ENCODE results near the genes ACSM6, ZNF518A and DNTT.

GRCh38 chr10:95193977-95194473, at the start of gene ACSM6:
ACSM6 (plus strand) TSS chr10:95194238.
- RRBS, result no CpG with 5 or more reads among the region's 1 CpG

DNA sequence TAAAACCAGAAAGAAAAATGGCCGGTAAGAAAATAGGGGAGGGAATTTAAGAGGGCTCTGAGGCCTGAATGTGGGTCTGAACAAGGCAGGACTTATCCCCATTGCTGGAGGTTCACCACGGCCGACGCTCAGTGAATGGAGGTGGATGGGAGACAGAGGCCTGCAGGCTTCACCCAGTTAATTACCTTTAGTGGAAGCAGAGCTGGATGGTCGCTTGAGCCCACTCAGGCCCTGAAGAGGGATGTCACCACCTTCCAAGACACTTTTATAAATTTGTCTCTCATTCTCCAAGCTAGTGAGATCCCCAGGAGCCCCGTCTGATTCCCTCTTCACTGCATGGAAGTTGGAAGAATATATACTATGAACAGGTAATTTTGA, 66.6 kb upstream of the PDLIM1 start:
- RRBS, result no CpG with 5 or more reads among the region's 6 CpGs

DNA sequence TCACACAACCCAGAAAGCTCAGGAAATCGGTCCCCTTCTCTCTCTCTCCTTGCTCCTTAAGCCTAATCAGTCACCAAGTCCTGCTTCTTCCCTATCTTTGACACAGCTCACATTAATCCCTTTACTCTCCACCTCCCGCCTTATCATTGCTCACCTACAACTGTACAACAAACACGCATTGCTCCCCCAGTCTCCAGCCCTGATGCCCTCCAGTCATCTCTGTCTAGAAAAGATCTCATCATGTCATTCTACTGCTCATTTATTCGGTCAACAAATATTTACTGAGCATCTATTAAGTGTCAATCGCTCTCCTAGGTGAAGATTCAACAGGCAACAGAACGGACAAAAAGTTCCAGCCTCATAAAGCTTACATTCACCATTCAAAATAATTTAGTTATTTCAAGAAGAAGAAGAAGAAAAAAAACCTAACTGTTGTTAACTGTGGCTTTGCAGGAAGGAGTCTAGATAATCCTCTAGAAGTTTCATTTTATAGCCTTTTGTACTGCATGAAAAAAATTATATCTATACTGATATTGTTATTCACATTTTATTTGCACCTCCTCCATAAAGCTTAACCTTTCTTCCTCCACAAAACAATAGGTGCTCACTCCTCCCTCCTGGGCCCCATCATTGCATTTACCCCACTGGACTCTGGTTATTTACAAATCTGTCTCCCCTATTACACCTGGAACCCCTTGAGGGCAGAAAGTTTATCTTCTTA, 71.9 kb upstream of the PDLIM1 start:
- RRBS, result no CpG with 5 or more reads among the region's 6 CpGs

- RRBS, result no CpG with 5 or more reads among the region's 2 CpGs
These were observed 118.2 kb upstream of the PDLIM1 start for GRCh38 chr10:95408893-95409542.

DNA sequence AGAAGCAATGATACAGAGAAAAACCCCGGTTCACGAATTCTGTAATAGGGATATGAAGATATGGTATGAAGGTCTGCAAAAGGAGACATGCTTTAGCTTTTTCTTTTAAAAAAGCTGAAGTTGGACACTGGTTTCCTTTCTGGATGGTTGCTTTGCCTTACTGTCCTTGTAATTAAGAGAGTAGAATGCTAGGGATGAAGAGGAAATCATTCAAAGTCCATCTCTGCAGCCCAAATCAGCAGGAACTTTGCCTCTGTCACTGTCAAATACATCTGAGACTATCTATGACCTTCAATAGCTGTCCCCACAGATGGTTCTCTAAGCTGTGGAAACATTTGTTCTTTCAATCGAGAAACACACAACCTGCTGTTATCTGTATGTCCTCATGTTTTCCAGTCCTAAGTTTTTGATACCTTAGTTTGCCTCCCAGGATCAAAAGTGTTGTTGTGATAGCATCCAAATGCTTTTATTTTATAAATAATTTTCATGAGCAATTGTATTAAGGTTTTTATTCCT, 117.5 kb downstream of the SORBS1 start:
- RRBS, result no CpG with 5 or more reads among the region's 3 CpGs

DNA sequence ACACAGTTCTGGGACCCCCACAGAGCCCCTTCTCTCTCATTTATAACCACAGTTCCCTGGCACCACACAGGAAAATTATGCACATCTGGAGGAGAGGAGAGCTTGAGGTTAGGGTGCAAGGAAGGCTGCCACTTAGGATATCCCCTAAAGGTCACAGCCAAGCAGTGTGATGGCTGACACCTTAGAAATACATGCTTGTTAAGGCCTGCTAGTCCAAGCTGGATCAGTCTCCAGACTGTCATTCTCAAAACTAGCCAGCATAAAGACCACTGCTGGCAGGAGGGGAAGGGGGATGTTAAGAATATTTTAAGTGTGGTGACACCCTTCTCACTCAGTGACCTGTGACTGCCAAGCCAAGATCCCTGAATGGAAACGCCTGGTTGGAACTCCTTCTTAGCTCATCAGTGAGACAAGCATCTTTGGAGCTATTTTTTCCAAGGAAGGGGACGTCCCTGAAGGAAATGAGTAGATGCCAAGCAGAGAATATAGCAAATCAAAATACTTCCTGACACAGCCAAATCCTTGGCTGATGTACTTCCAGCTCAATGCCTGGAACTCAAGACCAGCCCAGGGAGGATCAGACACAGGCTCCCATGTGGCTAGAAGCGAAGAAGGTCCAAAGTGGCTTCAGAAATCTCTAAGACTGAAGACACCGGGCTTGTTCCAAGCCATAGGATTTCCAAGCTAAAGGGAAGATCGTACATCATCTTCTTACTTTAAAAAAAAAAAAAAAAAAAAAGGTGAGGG, 82.3 kb downstream of the SORBS1 start:
- RRBS, result no CpG with 5 or more reads among the region's 5 CpGs

DNA sequence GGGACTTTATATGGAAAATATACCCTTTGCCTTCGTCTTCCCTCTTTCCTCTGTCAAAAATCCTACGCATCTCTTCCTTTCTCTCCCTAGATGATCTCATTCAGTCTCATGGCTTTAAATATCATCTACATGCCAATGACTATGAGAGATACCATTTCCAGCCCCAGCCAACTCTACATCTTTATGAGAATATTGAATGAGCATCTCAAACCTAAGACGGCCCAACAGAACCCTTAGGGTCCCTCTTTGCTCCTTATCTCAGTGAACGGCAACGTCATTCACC, 72.8 kb downstream of the SORBS1 start:
- RRBS, result no CpG with 5 or more reads among the region's 5 CpGs

DNA sequence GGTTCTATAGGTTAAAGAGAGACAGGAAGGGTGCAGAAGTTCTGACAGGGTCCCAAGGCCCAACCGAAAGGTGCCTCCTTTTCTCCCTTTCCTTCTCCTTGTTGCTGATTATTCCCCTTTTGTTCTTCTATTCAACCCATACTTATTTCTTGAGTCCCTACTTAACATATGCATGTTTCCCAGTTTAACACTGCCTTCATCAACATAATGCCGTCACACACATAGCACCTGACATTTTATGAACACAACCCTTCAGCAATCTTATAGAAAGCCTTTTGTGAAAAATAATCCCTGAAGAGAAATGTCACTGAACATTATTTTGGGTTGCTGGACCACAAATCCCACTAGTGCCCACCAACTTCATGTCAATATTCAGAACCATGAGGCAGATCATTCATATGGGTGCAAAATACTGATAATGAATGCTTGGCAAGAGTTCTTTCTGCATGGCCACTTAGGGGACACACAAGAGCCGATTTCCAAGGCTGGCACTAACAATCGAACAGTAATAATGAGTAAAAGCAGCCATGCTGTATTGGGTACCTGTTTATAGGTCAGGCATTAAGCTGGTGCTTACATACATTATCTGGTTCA, 38.9 kb downstream of the SORBS1 start:
- RRBS, result no CpG with 5 or more reads among the region's 4 CpGs

DNA sequence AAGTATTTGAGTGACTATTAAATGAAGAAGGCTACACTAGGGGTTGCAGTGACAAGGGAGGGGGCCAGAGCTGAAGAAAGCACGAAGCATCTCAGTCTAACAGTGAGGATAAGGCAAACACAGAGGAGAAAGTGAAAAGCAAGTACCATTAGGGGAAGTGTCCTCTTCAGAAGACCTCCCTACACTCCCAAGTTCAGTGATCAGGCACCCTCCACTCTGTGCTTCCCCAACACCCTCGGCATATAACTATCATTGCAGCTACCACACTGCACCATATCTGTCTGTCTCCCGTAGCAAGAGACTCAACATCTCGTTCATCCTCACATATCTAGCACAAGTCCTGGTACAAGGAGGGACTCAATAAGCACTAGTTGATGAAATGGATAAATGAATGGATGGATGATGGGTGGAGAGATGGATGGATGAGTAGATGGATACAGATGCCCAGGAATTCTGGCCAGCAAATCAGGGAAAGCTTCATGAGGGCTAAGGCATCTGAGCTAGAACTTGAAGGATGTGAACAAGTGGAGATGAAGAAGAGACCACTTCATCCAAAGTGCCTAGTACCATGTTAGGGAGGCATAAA, 26.4 kb downstream of the SORBS1 start:
- RRBS, result no CpG with 5 or more reads among the region's 4 CpGs

GRCh38 chr10:95536676-95537257, 24.4 kb downstream of the SORBS1 start:
- RRBS, result no CpG with 5 or more reads among the region's 6 CpGs

DNA sequence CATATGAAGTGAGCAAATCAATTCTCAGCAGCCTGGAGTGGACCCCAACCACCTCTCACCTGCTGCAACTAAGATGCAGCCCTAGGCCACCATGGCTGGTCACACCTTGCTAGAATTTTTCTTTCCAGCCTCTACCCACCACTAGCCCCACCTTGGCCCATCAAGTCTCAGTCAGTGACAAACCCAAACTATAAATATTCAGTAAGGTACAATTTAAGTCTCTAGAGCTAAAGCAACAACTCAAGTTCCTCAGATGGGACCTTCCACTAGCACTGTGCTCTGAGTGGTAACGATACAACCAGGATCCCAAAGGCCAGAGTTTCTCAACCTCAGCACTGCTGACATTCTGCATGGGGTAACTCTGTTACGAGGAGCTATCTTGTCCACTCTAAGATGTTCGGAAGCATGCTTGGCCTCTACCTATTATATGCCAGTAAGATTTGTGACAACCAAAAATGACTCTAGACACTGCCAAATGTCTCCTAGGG, 22.2 kb downstream of the SORBS1 start:
- RRBS, result no CpG with 5 or more reads among the region's 3 CpGs

GRCh38 chr10:95606521-95607150, 45.5 kb upstream of the SORBS1 start:
- RRBS, result no CpG with 5 or more reads among the region's 12 CpGs

DNA sequence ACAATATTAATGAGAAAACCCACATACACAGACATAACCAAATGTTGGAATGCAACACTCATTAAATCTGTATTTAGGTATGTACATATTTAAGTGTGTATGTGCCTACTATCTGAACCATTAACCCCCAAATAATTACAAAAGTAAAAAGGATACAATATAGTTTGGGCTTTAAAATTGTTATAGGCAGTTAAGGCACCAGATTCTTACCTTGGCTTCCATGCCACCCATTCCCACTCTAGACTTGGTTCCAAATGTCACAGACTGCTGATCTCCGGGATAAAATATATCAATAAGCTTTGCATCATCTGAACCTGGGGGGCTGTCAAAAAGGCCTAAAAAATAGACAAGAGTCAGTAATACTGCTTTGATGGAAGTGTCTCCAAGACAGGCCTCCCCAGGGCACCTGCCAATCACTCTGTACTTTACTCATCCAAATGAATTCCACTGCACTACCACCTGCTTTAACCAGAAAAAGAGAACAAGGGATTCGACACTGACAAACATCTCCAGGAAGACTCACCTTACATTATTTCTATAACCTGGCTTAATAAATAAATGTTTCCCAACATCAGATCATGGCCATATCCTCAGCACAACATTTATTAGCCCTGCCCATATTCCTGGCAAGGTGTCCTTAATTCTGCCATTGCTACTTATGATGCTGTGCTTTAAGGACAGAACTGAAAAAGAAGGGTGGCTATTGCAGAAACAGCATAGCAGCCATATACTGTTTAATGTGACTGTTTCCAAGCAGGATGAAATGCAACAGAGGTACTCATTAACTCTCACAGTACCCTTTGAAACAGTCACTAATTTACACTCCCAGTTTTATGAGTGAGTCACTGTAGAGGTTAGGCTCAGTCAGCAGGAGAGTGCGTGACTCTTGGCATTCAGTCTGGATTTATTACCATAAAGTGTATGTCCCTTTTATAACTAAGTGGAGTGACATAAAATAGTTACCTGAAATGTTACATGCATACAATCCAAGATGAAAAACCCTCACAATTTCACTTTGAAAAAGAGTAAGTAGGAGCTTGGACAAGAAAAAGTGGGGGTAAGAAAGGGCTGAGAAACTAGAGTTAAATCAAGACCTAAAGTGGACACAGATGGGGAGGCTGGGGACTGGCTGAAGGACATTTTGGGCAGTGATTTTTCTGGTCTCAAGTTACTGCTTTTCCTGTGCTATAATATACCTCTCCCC, 28.0 kb downstream of the ALDH18A1 start:
- RRBS, result no CpG with 5 or more reads among the region's 3 CpGs

GRCh38 chr10:95741567-95742385, 14.2 kb upstream of the ENTPD1 start:
- RRBS, result no CpG with 5 or more reads among the region's 7 CpGs

DNA sequence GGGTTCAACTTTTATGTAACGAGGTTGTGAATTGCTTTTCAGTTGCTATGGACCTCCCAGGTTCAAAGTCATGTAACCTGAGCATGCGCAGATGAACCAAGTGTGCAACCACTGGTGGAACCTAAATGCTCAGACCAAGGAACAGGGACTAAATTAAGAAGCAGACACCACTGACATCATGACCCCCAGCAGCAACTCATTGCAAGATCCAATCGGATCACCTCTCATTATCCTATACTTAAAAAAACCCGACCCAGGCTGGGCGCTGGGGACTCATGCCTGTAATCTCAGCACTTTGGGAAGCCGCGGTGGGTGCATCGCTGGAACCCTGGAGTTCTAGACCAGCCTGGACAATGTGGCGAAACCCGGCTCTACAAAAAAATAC, 11.4 kb upstream of the ZNF518A start:
- RRBS, result no CpG with 5 or more reads among the region's 10 CpGs

- RRBS, result no CpG with 5 or more reads among the region's 6 CpGs
These were observed 11.0 kb upstream of the ZNF518A start for GRCh38 chr10:96119143-96119517.

GRCh38 chr10:96129820-96130628, at the start of gene ZNF518A:
ZNF518A (plus strand) TSS chr10:96130297.
- RRBS, result 3% methylated on average over 27 of the region's 68 CpGs

- RRBS, result no CpG with 5 or more reads among the region's 8 CpGs
These were observed 1.1 kb upstream of the BLNK start for GRCh38 chr10:96272230-96273037.

GRCh38 chr10:96287508-96288194, 16.3 kb upstream of the BLNK start:
- RRBS, result no CpG with 5 or more reads among the region's 5 CpGs

DNA sequence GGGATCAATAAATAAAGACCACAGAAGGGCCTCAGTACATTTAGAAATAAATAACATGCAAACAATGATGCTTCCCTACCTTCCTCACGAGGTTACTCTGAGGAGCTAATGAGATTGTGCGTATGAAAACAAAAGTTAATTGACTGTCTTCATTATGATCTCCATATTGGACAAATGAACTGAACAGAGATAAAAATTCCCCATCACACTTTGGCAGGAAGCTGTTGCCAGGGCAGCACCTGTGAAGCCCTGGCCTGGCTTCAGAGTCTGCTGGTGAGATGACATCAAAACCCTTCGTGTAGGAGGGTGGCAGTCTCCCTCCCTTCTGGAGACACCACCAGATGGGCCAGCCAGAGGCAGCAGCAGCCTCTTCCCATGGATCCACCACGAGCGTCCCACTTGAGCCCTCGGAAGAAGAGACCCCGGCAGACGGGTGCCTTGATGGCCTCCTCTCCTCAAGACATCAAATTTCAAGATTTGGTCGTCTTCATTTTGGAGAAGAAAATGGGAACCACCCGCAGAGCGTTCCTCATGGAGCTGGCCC, at the start of gene DNTT:
Gene DNTT (plus strand): TSS at position 312 of the 544 bp plus-strand sequence.
- RRBS, result no CpG with 5 or more reads among the region's 11 CpGs

Data from AG10803 (cell line).